Mesenteric fat pad (tissue), 1 donor: ENCODE measurements around the gene CHCHD6.

- PRO-cap, result no peak
Measured at GRCh38 chr3:126441409-126442082, 34.1 kb downstream of the ZXDC start.

DNA sequence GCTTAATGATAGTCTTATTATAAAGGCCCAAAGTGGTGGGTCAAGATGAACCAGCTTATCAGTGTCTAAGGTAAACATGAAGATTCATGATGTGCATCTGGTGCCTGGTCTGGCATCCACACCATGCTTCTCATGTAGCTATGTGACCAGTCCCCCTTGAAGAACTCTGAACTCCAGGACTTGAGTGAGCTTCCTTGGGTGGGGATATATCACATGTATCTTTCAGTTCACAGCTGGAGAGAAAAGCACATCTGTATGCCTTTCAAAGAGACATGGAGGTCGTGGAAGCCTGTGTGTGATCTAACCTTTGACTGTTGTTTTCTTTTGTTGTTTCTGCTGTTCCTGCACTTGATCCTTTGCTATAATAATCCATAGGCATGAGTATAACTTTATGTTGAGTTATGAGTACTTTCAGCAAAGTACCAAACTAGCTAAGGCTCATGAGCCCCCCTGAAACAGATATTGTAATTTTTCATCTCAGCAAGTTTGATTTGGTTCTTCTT, 43.6 kb upstream of the C3orf22 start:
- PRO-cap, result no peak

DNA sequence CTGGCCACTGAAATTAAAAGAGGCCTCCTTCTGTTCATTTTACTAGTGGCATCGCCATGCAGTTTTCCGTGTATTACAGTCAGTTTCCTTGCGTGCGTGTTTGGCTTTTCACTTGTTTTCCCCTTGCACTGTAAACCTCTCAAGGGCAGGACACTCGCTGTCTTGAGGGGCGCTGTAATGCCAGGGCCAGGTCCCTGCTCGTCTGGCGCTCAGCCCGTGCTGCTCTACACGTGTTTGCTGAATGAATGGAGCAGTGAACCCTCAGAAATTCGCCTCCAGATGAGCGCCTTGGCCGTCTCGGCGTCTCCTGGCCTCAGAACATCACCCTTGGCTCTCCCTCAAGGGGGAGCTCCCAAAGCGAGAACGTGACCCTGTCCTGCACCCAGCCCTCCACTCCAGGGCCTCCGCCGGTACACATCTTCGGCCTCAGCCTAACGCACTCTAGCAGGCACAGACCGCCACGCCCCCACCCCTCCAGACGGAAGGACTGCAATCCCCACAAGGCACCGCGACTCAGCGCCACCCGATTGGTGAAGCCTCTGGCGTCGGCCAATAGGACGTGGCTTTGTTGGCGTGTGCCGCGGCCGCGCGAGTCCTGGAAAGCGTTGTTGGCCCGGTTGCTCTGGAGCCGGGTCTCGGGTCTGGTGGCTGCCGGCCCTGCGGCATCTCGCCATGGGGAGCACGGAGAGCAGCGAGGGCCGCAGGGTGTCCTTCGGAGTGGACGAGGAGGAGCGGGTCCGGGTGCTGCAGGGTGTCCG, at the start of gene CHCHD6:
Gene CHCHD6 (plus strand): TSS at position 600 of the 758 bp plus-strand sequence.
- PRO-cap, result no peak

DNA sequence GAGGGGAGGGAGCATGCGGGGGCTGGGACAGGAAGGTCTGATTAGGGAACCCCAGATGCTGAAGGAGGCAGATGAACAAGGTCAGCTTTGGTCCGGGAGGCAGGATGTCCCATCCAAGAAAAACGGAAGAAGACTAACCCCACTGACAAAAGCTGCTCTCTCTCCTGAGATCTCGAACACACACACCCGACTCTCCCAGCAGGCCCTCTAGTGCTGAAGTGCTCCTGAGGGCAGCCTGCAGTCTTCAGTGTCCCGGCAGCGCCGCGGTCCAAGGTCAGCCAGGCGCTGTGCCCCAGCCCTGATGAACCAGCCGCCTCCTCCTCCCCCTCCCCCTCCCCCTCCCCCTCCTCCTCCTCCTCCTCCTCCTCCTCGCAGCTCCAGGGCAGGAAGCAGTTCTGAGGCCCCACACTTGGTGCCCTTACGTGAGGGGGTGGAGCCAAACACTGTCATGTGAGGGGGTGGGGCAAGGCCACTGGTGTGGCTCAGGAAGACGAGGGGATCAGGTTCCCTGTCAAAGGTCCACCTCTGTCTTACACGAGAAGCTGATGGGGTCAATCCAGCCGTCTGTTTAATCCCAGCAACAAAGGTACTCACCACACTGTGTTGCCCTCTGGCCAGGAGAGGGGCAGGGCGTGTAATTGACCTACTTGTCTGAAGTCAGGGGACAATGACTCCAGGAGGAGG, 34.1 kb downstream of the PRR23E start:
- PRO-cap, result no peak

GRCh38 chr3:127462775-127463130, 127.8 kb downstream of the TPRA1 start:
- PRO-cap, result no peak

DNA sequence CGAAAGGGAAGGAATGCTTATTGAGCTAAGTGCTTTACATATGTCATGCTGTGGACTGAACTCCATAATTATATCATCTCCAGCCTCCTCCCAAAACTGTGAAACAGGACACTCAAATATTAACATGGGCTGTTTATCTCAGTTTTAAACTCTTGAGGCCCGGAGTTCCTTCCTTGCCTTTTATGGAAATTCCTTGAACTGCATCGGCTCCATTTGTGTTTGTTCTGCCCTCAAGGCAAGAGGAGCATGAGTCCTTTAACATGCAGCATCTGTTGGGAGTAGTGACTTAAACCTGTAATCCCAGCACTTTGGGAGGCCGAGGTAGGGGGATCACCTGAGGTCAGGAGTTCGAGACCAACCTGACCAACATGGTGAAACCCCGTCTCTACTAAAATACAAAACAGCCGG, 30.8 kb downstream of the MGLL start:
- PRO-cap, result no peak

- PRO-cap, result no peak
Measured at GRCh38 chr3:127821514-127822068, 724 bp downstream of the MGLL start.

GRCh38 chr3:128051249-128051570, 1.0 kb upstream of the SEC61A1 start:
- PRO-cap, result no peak

- PRO-cap, result no peak
Measured at GRCh38 chr3:128052803-128053091, 510 bp downstream of the SEC61A1 start.

- PRO-cap, result no peak
Measured at GRCh38 chr3:128064656-128065419, 12.6 kb downstream of the SEC61A1 start.

DNA sequence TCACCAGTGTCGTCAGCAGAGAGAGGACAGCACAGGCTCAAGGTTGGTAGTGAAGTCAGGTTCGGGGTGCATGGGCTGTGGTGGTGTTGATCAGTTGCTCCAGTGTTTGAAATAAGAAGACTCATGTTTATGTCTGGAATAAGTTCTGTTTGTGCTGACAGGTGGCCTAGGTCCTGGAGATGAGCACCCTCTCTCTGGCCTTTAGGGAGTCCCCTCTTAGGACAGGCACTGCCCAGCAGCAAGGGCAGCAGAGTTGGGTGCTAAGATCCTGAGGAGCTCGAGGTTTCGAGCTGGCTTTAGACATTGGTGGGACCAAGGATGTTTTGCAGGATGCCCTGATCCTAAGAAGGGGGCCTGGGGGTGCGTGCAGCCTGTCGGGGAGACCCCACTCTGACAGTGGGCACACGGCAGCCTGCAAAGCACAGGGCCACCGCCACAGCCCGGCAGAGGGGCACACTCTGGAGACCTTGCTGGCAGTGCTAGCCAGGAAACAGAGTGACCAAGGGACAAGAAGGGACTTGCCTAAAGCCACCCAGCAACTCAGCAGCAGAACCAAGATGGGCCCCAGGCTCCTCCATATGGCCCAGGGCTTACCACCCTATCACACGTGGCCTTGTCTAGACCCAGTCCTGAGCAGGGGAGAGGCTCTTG, 18.6 kb downstream of the SEC61A1 start:
- PRO-cap, result no peak

DNA sequence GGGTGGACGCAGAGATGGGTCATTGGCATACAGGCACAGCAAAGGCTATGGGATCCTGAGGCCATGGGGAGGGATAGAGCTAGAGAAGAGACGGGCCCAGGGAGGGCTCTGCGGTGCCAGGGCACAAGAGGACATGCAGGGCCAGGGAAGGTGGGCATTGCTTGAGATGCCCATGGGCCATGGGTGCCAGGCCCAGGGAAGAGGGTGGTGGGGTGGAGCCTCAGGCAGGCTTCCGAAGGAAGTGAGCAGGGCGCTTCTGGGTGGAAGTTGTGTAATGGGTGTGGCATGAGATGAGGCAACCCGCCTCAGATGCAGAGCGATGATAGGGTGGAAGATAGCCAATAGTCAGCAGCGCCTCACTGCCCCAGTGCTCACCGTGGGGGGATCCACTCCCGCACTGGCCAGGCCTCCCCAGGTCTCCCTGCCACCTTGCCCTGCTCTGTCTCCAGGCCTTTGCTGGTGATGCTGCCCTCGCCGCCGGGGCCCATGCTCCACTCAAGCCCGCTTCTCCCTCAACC, 51.5 kb downstream of the DNAJB8 start:
- PRO-cap, result no peak

- PRO-cap, result no peak
Measured at GRCh38 chr3:128432168-128433020, 34.3 kb downstream of the DNAJB8 start.

DNA sequence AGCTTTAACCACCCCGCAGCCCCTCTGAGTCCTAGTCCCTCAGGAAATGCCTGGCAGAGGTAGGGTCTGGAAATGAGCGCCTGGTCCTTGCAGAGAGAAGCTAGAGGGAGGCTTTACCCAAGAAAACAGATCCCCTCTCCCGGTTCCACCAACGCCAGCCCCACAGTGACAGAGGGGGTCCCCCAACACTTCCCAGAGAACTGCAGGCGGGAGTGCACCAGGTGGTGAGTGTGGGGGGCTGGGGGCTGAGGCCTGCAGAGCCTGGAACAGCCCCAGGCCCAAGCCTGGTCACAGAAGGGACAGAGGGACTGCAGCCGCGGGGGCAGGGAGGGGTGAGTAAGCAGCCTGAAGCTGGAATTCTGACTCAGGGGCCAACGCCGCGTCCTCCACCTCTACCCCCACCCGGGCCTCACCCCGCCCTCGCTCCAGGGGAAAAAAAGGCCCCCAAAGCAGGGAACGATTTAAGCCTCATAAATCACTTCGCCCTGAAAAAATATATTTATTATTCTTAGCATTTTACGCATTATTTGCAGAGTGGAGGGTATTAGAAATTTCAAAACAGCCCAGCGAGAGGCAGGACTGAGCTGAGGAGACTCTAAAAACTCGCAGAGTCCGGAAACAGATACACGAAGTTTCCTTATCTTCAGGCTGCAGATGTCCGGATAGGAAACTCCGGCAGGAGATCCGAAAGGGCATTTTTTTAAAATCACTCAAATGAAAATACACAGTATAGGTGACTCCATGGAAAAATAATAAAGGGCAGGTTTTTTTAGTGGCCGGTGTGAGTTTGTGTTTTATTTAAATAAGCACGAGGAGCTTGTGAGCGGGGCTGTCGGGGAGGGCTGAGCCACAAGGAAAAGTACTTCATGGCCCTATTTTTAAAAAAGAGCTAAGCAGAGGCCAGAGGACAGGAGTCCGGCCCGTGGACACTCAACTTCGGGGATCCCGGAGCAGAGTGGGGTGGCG, 10.0 kb downstream of the GATA2 start:
- PRO-cap, result no peak

- PRO-cap, result no peak
Measured at GRCh38 chr3:128485671-128486418, 7.2 kb downstream of the GATA2 start.

- PRO-cap, result no peak
Measured at GRCh38 chr3:128503044-128503620, 10.1 kb upstream of the GATA2 start.

- PRO-cap, result no peak
Measured at GRCh38 chr3:128743275-128743884, 17.4 kb downstream of the RAB7A start.

- PRO-cap, result no peak
Measured at GRCh38 chr3:128791173-128792076, 65.4 kb downstream of the RAB7A start.

GRCh38 chr3:128922679-128923649, 43.5 kb downstream of the ACAD9 start:
- PRO-cap, result no peak

GRCh38 chr3:129045667-129046310, 14.8 kb upstream of the GP9 start:
- PRO-cap, result no peak